Breast epithelium (tissue), 2 donors: Measurements from ENCODE around the genes NPHP1 and BCL2L11.

DNA sequence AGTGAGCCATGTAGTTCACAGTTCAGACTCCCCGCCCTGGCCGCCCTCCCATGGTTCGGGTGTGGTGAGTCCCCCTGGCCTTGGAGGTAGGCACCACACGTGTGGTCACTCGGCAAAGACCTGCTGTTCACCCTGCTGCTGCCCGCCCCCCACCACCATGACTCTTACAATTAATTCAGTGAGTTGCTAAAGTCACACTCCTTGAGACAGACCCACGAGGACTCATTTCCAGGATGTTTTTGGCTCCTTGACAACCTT lies 5.1 kb upstream of the MALL start:
- PRO-cap: no peak
- RAMPAGE, long total RNA, 2 experiments: no peak in any of the 2 experiments

DNA sequence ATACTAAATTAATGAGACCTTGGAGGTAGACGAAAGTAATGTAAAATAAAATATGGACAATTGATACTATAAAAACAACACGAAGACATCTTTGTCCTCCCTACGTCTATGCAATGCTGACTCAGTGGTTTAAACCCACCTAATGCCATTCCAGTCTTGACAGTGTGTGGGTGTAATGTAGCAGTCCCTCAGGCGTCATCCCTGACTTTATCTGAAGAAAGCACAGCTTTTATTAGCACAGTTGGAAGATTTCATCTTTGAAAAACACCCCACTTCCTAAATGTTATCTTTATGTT lies 34.0 kb upstream of the MALL start:
- PRO-cap: no peak
- RAMPAGE, long total RNA, 2 experiments: no peak in any of the 2 experiments

GRCh38 chr2:110170076-110170701 lies 34.6 kb downstream of the NPHP1 start:
- PRO-cap: no peak
- RAMPAGE, long total RNA, 2 experiments: no peak in any of the 2 experiments

DNA sequence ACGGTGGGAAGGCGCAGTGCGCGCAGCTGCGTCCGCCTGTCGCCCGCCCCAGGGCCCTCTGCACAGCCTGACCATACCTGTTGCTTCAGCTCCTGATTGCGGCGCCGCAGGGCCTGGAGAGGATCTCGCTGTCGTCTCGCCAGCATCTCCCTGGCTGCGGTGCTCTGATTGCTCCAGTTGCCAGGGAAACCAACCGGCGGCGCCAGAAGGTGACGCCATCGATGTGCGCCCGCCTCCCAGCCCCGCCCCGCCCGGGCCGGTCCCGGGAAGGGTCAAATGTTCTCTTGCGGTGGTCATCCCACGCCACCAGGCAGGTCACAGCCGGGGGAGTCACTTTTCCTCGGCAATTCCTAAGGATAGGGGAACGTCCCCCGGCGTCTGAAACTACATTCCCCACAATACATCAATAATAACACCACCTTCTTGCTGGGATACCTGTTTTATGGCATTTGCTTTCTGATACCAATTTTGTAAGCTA lies at the start of gene NPHP1:
TSS of gene NPHP1 (minus strand) at position 191 of the 478 bp plus-strand sequence.
- PRO-cap: bidirectional peak, plus-strand start at position 275 of the sequence, minus-strand start at position 60 of the sequence
- RAMPAGE, long total RNA, 2 experiments: start-site peak on the minus strand in 2 of 2 experiments, centred at positions 164 to 176 of the sequence, 65 to 590 reads per replicate

GRCh38 chr2:111120866-111121835 lies at the start of gene BCL2L11:
Gene BCL2L11 (plus strand): TSS chr2:111120914.
- PRO-cap: bidirectional peak, plus-strand start at chr2:111120914, minus-strand start at chr2:111120752
- RAMPAGE, long total RNA, 2 experiments: no peak in any of the 2 experiments

DNA sequence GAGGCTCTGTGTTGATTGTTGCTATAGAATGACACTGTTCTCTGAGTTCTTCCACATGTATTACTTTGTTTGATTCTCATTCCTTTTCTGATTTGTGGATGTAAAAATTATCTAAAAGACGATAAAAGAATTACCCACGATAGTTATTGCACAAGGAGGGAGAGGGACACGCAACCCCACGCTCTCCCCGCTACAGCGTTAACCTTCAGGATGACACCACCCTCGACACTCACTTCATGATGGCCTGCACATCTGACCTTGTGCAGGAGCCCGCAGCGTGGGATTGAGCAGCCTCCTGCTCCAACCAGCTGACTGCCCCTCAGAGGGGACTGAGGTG lies 156.2 kb downstream of the BCL2L11 start:
- PRO-cap: no peak
- RAMPAGE, long total RNA, 2 experiments: no peak in any of the 2 experiments

GRCh38 chr2:111659271-111660391 lies 224.4 kb downstream of the ANAPC1 start:
- PRO-cap: no peak
- RAMPAGE, long total RNA, 2 experiments: no peak in any of the 2 experiments

DNA sequence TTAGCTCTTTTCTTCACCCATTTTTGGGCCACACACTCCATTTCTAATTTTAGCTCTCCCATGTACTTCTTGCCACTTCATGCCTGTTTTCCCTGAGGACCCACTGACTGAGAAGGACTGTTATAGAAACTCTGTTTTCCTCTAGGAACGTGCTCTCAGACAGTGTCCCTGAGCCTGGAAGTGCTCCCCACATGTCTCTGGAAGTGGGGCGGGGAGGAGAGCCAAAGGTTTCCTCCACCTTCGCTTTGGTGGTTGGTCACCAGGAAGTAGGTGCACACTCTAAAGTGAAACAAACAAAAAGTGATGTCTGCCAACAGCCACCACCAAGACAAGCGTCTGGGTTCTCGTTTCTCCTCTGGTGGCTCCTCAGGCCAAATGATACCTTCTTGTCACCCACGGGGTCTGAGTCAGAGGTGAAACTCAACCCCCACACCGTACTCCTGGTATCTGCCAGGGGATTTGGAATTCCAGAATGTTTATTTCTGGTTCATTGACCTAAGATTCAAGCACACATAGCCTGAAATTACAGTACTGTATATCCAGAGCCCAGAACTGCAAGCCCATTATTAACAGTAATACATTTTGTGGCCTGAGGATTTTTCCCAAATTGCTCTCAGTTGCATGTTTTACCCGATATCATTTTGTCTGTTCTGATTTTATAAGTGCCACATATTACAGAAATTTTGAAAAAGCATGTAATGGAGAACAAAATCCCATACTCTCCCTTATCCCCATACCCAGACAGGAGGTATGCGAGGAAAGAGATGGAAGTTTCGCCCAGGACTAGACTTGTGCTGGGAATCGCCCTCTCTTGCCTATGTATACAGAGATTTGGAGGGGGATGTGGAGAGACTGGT lies 74.9 kb downstream of the MERTK start:
- PRO-cap: no peak
- RAMPAGE, long total RNA, 2 experiments: no peak in any of the 2 experiments

DNA sequence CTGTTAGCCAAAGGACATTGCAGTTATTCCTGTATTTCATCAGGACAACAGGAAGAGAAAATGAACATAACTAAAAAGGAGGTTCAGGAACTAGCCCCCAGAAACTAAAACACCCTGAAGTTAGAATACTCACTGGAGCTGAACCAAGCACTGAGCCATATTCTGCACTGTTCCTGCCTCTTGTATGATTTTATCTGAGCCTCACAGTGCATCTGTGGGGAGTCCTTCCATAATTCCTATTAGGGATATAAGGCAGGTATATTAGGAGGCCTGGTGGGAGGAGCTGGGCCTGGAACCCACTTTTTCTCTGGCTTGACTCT lies 48.8 kb upstream of the TMEM87B start:
- PRO-cap: no peak
- RAMPAGE, long total RNA, 2 experiments: no peak in any of the 2 experiments

GRCh38 chr2:112050306-112050692 lies 4.8 kb upstream of the TMEM87B start:
- PRO-cap: no peak
- RAMPAGE, long total RNA, 2 experiments: no peak in any of the 2 experiments

- PRO-cap: no peak
- RAMPAGE, long total RNA, 2 experiments: no peak in any of the 2 experiments
Measured at GRCh38 chr2:112054907-112055106, 262 bp upstream of the TMEM87B start.

DNA sequence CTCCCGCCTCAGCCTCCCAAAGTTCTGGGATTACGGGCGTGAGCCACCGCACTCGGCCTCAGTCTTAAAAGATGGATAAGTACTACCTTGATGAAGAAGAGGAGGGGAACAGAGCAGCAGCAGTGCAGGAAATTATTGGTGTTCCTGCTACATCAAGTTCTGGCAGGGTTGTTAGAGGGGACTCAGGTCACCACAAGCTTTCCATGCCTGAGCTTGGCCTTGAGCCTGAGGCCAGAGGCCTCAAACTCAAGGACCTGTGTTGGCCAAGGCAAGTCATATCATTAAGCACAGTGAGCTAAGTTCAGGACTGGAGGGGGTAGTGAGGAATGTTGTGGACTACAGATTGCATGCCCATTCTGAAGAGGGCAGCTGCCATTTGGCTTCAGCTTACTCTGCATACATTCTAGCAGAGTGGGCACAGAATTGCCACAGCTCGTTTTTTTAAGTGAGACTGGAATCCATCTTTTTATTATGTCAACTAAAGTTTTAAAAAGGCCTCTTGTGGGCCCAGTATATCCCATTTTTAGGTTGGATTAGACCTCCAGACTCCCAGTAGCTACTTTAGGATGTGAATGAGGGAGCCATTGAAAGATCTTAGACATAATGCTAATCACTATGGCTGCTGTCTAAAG lies 3.1 kb downstream of the TMEM87B start:
- PRO-cap: no peak
- RAMPAGE, long total RNA, 2 experiments: no peak in any of the 2 experiments

GRCh38 chr2:112065486-112065705 lies 10.3 kb downstream of the TMEM87B start:
- PRO-cap: no peak
- RAMPAGE, long total RNA, 2 experiments: no peak in any of the 2 experiments

- PRO-cap: no peak
- RAMPAGE, long total RNA, 2 experiments: no peak in any of the 2 experiments
Measured at GRCh38 chr2:112304552-112305030, 29.2 kb downstream of the ZC3H6 start.

DNA sequence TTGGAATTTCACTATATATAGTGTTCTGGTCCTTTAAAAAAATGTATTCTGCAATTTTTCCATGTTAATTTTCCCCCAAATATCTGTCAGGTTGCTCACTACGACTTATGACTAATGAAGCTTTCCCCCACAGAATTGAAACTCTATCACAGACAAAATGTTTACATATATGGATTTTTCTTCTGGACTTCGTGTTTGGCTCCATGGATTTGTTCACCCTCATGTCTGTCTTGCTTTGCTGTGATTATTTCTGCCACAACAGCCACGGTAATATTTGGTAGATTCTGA lies 42.3 kb downstream of the ZC3H6 start:
- PRO-cap: no peak
- RAMPAGE, long total RNA, 2 experiments: no peak in any of the 2 experiments

DNA sequence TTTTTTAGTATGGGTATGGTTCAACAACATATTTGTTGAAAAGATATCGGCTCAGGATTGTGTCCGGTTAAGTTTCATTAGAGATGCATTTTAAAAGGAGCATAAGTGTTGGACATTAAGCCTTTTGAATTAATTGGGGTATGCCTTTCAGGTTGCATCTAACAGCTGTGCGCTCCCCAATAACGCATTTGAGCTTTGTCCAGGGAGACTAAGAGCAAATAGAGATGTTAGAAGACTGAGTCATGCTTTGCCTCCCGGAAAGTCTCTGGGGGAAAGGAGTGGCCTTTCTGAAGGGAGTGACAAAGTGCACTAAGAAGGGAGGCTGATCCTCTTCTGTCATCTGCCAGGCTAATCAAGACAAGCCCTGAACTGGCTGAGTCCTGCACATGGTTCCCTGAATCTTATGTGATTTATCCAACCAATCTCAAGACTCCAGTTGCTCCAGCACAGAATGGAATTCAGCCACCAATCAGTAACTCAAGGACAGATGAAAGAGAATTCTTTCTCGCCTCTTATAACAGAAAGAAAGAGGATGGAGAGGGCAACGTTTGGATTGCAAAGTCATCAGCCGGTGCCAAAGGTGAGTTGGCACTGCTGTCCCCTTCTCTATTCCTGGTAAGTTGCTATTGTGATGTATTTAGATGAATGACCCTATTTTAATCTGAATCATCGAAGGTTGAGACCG lies 12.0 kb downstream of the TTL start:
- PRO-cap: no peak
- RAMPAGE, long total RNA, 2 experiments: no peak in any of the 2 experiments

DNA sequence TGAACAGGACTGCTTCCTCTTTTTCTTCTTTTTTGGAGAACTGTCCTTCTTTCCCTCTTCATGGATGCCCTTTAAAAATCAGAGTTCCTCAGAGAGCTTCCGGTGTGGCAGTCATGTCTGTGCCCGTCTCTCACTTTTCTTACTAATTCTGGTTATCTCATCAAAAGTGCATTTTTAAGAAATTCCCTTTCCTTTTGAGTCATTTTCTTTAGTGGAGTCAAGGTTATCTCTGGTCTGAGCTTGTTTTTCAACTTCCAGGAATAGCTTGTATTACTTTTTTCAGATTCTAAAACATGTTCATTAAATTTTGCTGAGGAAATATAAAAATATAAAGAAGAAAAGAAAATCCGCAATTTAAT lies 9.3 kb upstream of the IL1A start:
- PRO-cap: no peak
- RAMPAGE, long total RNA, 2 experiments: no peak in any of the 2 experiments

DNA sequence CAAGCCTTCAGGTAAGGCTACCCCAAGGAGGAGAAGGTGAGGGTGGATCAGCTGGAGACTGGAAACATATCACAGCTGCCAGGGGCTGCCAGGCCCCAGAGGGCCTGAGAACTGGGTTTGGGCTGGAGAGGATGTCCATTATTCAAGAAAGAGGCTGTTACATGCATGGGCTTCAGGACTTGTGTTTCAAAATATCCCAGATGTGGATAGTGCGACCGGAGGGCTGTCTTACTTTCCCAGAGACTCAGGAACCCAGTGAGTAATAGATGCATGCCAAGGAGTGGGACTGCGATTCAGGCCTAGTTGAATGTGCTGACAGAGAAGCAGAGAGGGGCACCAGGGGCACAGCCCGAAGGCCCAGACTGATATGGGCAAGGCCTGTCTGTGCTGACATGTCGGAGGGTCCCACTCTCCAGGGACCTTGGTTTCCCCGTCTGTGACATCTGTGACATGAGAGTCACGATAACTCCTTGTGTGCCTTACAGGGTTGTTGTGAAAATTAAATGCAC lies 386 bp downstream of the IL1RN start:
- PRO-cap: no peak
- RAMPAGE, long total RNA, 2 experiments: no peak in any of the 2 experiments

- PRO-cap: no peak
- RAMPAGE, long total RNA, 2 experiments: no peak in any of the 2 experiments
Measured at GRCh38 chr2:113132838-113133626, 5.6 kb downstream of the IL1RN start.

DNA sequence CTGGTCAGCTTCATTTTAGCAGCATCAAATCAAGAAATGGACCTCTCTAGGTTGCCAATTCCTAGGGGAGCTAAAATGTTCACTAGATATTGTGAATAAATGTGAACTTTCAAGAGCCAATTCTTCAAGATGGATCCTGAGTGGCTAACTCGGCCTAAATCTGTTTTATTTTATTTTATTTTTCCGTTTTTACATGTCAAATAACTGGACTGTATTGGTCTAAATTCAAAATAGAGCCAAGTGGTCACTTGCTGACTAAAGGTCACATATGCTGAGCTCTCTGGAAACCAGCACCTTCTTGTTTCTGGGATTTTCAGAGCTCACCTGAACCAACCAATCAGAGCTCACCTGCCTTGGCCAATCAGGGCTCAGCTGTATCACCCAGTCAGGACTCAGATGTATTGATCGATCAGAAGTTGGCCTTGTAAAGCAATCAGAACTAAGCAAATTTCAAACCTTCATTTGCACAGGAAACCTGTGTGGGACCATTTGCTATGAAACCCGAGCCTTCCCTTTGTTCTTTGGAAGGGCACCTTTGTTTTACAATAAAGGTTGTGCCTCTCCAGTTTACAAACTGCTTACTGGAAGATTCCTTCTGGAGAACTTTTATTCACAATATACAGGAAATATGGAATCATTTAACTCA lies 17.5 kb upstream of the PSD4 start:
- PRO-cap: no peak
- RAMPAGE, long total RNA, 2 experiments: no peak in any of the 2 experiments